Epithelial cell of proximal tubule (primary cell): ENCODE measurements around a stretch of chr6.

DNA sequence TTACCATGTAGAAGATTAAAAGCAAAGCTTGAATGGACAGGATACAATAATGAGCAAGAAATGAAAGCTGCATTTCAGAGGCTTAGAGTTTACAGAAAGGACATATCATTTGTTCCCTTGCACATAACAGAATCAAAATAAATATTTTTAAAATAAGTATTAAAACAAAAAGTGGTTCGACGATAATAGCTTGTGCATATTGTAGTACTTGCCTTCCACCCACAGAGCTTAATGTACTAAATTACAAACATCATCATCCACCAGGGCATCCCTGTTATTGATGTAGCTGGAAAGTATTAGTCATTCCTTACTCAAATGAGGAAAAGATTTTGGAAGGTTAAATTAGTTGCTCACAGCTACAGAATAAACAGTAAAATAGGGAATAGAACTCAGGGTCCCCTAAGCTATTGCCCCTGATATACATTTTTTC lies 150.4 kb downstream of the PTPRK start:
- RAMPAGE, long total RNA = no peak
- RRBS = no CpG with 5 or more reads among the region's 2 CpGs

DNA sequence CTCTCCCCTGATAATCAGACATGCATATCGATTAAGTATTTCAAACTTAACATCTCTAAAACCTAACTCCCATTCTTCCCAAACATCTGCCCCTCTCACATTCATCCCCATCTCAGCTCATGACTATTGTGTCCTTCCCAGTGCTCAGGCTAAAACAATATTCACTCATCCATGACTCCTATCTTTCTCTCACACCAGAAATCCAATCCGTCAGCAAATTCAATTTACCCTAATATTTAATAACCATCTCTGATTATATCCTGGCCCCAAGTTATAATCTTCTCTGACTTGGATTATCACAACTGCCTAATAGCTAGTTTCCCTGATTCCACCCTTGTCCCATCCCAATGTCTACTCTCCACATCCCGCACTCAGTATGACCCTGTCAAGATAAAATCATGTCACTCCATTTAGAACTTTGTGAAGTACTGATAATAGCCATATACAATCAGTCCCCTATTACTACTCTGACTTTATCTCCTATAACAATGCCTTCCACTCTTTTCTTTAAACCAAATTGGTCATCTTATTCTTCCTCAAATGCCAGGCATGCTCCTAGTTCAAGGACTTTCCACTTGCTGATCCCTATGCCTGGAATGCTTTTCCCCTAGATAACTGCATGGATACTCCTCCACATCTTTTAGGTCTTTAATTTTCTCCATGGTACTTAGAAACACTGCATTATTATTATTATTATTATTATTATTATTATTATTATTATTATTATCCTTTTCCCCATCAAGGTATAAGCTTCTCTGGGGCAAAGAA lies 145.8 kb downstream of the PTPRK start:
- RAMPAGE, long total RNA = no peak
- RRBS = no CpG with 5 or more reads among the region's 3 CpGs

GRCh38 chr6:128480782-128481354 lies 39.5 kb downstream of the PTPRK start:
- RAMPAGE, long total RNA = no peak
- RRBS = no CpG with 5 or more reads among the region's 1 CpG

GRCh38 chr6:128857682-128858121 lies 25.2 kb upstream of the LAMA2 start:
- RAMPAGE, long total RNA = no peak
- RRBS = no CpG with 5 or more reads among the region's 4 CpGs

DNA sequence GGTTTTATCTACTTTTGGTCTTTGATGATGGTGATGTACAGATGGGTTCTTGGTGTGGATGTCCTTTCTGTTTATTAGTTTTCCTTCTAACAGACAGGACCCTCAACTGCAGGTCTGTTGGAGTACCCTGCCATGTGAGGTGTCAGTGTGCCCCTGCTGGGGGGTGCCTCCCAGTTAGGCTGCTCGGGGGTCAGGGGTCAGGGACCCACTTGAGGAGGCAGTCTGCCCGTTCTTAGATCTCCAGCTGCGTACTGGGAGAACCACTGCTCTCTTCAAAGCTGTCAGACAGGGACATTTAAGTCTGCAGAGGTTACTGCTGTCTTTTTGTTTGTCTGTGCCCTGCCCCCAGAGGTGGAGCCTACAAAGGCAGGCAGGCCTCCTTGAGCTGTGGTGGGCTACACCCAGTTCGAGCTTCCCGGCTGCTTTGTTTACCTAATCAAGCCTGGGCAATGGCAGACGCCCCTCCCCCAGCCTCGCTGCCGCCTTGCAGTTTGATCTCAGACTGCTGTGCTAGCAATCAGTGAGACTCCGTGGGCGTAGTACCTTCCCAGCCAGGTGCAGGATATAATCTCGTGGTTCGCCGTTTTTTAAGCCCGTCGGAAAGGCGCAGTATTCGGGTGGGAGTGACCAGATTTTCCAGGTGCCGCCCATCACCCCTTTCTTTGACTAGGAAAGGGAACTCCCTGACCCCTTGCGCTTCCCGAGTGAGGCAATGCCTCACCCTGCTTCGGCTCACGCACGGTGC lies 28.0 kb downstream of the LAMA2 start:
- RAMPAGE, long total RNA = no peak
- RRBS = no CpG with 5 or more reads among the region's 23 CpGs

DNA sequence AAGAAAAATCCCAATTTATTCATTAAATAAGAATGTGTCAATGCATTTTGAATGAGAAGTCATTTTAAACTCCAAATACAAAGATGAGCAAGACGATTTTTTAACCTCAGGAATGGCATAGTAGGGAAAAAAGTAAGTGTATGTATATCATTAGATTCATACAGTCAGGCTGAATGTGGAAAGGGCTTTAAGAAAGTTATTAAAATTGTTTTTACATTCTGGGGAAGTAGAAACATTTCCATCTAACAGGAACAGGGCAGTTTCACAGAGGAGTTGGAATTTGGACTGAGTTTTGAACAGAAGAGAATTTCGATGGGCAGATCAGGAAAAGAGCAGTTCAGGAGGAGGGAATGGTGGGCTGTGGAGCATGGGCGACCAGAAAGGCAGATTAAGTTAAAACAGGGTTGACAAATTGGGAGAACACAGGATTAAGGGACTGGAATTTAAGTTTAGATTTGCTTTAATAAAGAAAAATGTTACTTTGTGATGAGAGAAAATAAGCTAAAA lies 29.7 kb downstream of the LAMA2 start:
- RAMPAGE, long total RNA = no peak
- RRBS = no CpG with 5 or more reads among the region's 3 CpGs

DNA sequence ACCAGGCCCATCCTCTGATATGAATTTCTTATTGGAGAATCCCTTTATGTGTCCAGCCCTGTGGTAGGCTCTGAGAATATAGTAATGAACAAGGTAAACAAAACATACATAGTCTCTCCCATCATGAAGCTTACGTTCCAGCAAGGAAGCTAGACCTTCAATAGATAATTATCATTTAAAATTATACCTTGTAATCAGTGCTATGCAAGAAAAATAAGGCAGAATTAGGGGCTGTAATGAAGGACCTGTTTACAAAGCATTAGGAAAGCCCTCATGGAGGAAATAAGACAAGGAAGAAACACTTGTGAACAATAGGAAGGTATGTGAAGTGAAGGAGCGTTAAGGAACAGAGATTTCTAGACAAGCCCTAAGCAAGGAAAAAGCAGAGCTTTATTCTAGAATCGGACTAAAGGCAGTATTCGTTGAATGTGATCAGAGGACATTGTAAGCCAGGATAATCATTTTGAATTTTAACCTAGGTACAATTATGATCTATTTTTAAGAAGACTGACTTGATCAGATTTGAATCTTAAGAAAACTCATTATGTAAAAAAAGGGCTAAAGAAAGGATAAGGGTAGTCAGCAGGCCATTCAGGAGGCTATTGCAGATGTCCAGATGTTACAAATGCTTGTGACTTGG lies 149.3 kb downstream of the LAMA2 start:
- RAMPAGE, long total RNA = no peak
- RRBS = no CpG with 5 or more reads among the region's 4 CpGs

DNA sequence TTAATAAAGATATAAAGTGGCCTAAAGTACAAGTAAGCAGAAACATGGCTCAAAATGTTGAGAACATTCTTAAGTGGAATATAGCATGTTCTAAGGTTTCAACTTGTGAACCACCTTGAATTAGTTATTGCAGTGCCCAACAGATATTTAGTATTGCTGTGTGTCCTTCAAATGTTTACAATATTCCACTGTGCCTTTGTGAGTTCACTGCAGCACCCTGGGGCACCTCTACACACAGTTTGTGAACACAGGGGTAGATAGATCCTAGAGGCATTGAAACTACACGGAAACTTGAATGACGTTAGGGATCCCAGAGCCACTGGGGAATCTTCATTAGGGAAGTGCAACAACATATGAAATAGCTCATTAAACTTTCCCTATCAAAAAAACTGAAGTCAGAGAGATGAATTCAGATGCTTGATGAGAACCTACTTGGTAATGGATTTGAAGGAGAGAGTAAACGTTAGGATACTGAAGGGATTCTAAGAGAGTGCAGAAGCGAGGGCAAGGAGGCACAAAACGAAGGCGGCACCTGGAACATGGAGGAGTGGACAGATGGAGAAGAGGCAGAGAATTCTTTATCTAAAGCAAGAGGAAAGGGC lies 363.4 kb downstream of the LAMA2 start:
- RAMPAGE, long total RNA = no peak
- RRBS = no CpG with 5 or more reads among the region's 6 CpGs

- RAMPAGE, long total RNA = no peak
- RRBS = under 1% methylated on average over 13 of the region's 44 CpGs
Measured at GRCh38 chr6:130018744-130019284, 433 bp downstream of the L3MBTL3 start.

GRCh38 chr6:130138249-130139015 lies 84.3 kb downstream of the SAMD3 start:
- RAMPAGE, long total RNA = no peak
- RRBS = no CpG with 5 or more reads among the region's 8 CpGs

DNA sequence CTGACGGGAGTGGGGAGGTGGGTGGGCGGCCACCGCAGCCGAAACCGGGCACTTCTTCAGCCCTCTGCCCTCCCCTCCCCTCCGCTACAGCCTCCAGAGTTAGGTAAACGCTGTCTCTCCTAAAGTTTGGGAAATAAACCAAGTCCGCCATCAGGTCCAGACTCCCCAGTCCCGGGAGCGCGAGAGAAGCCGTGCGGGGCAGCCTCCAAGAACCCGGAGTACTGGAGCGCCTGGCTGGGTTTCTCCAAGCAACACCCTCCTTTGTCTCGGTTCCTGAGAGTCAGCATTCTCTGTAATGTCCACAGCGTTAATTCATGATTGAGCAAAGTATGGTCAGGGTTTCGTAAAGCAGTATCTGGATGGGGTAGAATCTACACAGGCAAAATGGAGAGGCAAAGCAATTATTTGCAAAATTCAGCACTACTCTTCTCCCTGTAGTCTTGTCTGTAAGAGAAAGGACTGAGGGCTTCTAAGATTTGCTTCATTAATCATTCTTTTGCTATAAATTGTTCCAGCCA lies 787 bp downstream of the TMEM200A start:
- RAMPAGE, long total RNA = no peak
- RRBS = 4% methylated on average over 10 of the region's 18 CpGs

DNA sequence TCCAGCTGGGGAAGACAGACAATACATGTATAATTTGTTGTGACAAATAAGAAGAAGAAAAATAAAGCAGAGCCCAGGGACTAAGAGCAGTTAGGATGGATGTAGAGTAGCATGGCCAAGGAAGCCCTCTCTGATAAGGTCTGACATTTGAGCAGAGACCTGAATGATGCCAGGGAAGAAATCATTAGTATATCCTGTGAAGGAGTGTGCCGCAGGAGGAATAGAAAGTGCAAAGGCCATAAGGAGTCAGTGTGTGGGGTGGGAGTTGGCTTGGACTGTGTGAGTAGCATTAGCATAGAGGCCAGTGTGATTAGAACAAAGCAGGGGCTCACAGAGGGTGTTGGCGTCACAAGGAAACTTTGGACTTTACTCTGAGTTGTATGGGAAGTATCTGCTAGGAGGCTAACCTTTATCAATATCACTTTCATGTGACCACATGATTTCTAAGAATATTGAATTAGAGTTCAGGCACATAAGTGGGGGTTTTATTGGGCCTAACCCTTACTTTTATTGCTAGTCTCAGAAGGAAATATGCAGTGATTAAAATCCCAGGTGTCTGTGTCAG lies 12.1 kb downstream of the TMEM200A start:
- RAMPAGE, long total RNA = no peak
- RRBS = no CpG with 5 or more reads among the region's 2 CpGs

- RAMPAGE, long total RNA = no peak
- RRBS = no CpG with 5 or more reads among the region's 4 CpGs
Measured at GRCh38 chr6:130834614-130835135, 7.5 kb downstream of the SMLR1 start.

GRCh38 chr6:130955912-130956637 lies 107.0 kb downstream of the EPB41L2 start:
- RAMPAGE, long total RNA = no peak
- RRBS = no CpG with 5 or more reads among the region's 8 CpGs

DNA sequence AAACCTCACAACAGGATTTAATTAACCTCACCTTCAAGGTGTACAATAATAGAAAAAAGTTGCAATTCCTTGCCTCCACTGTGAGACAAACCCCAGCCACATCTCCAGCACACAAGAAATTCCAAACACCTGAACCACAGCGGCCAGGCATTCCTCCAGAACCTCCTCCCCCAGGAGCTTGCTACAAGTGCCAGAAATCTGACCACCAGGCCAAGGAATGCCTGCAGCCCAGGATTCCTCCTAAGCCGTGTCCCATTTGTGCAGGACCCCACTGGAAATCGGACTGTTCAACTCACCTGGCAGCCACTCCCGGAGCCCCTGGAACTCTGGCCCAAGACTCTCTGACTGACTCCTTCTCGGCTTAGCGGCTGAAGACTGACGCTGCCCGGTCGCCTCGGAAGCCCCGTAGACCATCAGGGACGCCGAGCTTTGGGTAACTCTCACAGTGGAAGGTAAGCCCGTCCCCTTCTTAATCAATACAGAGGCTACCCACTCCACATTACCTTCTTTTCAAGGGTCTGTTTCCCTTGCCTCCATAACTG lies 190.3 kb downstream of the AKAP7 start:
- RAMPAGE, long total RNA = no peak
- RRBS = 97% methylated on average over 4 of the region's 14 CpGs

GRCh38 chr6:131534522-131535182 lies 38.4 kb upstream of the ARG1 start:
- RAMPAGE, long total RNA = no peak
- RRBS = no CpG with 5 or more reads among the region's 6 CpGs

GRCh38 chr6:131580224-131580517 lies 7.1 kb downstream of the ARG1 start:
- RAMPAGE, long total RNA = no peak
- RRBS = no CpG with 5 or more reads among the region's 4 CpGs

GRCh38 chr6:131863487-131863759 lies 55.6 kb downstream of the ENPP1 start:
- RAMPAGE, long total RNA = no peak
- RRBS = no CpG with 5 or more reads among the region's 5 CpGs

DNA sequence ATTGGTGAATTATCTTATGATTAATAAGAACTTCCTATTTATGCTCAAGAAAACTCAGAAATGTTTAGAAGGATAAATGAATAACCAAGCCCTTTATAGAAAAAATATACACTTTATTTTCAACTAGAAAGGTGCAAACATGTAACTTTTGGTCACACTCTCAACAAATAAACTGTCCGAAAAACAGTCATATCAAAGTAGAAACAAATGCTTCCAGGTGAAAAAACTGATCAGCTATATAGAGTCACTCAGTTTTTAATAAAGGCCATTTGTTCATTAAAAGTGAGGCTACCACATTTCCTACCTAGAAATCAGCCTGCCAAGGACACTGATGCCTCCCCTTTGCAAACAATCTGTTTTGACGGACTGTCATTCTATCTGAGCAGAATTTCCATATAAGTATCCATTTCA lies 3.1 kb downstream of the CCN2 start:
- RAMPAGE, long total RNA = no peak
- RRBS = no CpG with 5 or more reads among the region's 2 CpGs

DNA sequence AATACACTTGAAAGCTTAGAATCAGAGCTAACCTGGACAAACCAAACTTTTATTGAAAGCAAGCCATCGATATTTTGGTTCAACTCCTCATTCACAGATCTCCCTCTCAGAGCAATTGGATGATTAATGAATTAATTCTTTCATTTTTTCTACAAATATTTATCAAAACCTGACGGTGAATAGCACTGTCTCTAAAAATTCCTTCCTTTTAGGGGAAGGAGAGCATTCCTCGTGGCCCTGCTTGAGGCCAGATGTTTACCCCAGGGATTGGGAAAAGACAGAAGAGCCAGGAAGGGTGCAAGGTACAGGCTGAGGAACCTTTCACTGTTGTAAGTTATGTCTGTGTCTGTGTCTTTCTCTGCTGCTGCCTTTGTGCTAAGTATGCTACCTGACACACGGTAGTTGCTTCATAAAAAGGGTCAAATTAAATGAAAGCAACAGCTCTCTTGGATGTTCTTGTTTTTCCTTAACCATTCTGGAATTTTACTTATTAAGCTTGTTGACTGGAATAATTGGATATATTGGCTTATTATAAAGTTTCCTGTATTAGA lies 27.3 kb upstream of the CCN2 start:
- RAMPAGE, long total RNA = no peak
- RRBS = no CpG with 5 or more reads among the region's 4 CpGs